AG08470 (cell line): ENCODE measurements around the gene CUL2.

DNA sequence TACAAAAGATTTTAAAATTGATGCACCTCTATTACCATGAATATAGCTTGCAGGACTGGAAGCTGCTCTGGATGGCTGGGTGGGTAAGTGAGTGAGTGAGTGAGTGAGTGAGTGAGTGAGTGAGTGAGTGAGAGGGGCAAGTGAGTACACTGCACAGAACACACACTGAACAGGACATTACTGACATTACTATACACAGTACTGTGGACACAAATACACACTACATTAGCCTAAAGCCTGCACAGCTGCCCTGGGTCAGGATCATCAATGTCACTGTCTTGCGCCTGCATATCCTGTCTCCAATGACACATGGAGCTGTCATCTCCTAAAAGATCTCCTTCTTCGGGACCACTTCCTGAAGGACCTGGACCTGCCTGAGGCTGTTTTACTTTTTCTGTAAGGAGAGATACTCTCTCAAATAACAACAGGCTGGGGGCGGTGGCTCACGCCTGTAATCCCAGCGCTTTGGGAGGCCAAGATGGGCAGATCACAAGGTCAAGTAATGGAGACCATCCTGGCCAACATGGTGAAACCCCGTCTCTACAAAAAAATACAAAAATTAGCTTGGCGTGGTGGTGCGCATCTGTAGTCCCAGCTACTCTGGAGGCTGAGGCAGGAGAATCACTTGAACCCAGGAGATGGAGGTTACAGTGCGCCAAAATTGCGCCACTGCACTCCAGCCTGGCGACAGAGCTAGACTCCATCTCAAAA, 18.2 kb downstream of the ITGB1 start:
- RRBS, result no CpG with 5 or more reads among the region's 11 CpGs

- RRBS, result no CpG with 5 or more reads among the region's 2 CpGs
Observed at GRCh38 chr10:32942334-32943110, 15.5 kb downstream of the ITGB1 start.

GRCh38 chr10:32957819-32957984, 328 bp downstream of the ITGB1 start:
- RRBS, result 2% methylated on average over 8 of the region's 20 CpGs

- RRBS, result no CpG with 5 or more reads among the region's 4 CpGs
Observed at GRCh38 chr10:32972350-32972867, 14.4 kb upstream of the ITGB1 start.

GRCh38 chr10:33032778-33032999, 74.7 kb upstream of the ITGB1 start:
- RRBS, result no CpG with 5 or more reads among the region's 5 CpGs

DNA sequence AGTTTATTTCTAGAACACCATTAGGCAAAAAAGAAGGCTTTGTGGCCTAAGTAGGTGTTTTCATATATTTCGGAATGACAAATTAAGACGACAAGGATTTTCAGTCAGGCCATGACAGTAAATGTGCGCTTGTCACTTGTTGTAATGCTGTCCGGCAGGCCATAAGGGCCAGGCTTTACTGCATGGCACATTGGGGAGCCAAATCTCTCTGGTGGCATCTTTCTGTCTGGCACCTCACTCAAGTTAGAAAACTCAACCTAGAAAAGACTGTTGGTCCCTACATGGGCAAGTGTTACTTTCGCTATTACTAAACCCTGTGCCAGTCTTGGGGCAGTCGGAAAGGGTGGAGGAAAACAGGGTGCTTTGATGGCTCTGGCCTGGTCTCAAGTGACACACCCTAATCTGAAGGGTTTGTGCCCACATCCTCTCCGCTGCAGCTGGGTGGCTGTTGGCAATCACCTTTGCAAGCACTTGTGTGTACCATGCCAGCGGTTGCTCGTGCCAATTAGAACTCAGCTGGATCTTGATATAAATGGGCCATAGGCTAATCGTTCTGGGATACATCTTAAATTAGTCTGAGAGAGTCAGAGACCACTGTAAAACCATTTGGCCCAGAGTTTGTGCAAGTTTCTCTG, 159.7 kb upstream of the ITGB1 start:
- RRBS, result no CpG with 5 or more reads among the region's 10 CpGs

GRCh38 chr10:33136877-33137171, 178.8 kb upstream of the ITGB1 start:
- RRBS, result no CpG with 5 or more reads among the region's 1 CpG

DNA sequence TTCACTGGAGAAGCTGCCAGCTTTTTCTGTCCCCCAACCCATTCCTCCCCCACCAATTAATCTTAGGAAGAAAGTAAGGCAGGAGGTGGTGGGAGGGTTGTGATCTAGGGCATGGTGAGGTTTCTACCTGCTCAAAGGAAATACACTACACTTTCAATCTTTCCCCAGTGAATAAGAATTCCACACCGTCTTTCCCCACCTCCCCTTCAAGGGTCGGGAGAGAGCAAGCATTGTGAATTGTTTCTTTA, 143.3 kb downstream of the NRP1 start:
- RRBS, result no CpG with 5 or more reads among the region's 2 CpGs

DNA sequence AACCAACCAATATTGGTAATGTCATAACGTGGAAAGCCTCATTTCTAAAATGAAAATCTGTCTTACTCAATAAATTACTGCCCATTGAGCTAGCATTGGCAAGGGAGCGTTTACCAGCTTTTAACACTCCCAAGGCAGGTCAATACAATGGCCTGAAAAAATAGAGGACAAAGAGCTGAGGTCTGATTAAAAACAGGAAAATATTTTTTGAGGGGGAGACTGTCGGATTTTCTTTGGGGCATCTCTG, 101.0 kb downstream of the NRP1 start:
- RRBS, result no CpG with 5 or more reads among the region's 3 CpGs

GRCh38 chr10:33335701-33336515, 1.4 kb upstream of the NRP1 start:
- RRBS, result 2% methylated on average over 9 of the region's 56 CpGs

- RRBS, result no CpG with 5 or more reads among the region's 7 CpGs
Observed at GRCh38 chr10:33337633-33337984, 3.1 kb upstream of the NRP1 start.

DNA sequence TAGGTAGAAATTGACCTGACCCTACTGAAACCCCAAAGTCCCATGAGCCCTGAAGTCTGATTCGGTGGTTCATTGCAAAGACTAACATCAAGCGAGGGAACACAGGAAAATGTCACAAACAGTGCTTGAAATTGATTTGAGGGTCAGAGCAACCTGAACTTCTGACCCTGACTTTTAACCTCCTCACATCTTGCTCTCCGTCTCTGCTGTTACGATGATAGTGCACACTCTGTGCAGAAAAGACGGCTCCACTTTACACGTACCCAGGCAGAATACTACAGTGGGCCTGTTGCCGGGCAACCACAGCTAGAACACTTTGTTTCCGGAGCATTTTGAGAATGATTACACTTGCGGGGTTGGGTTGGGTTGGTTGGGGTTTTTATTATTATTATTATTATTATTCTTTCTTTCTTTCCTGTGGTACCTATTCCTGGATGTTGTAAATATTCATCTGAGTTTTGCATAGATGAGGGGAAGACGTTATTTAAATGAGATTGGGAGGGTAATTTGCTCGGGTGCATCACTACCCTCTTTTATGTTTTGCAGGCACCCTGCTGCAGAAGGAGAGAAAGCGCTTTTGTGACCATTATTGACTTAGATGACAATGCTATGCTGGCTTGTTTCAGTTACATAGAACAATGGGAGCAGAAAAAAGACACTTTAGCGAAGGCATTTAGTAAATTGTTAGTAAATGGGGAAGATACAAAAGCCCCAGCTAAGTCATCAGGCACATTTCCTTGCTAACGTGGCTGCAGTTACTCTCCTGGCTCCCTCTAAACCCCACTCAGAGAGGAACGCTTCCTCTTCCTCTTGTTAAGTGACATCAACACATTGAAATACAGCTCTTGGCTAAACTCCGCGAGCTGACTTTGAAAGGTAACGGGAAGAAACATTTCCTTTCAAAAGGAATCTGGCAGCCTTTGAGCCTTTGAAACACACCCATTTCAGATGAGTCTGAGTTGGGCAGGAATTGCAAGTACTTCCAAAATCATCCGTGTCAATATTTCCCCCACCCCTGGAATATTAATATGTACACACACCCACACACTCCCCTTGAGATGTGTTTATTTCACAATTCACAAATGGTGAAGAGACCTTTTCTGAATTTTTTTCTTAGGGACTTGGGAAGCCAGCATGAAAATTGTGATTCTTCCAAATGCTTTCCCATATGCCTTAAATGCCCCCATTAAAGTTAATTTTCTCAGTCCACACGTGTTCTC, 438.4 kb upstream of the NRP1 start:
- RRBS, result no CpG with 5 or more reads among the region's 20 CpGs

GRCh38 chr10:34632809-34633743, 182.0 kb downstream of the PARD3 start:
- RRBS, result no CpG with 5 or more reads among the region's 20 CpGs

GRCh38 chr10:34642362-34643150, 172.5 kb downstream of the PARD3 start:
- RRBS, result no CpG with 5 or more reads among the region's 10 CpGs

GRCh38 chr10:34760346-34760963, 54.6 kb downstream of the PARD3 start:
- RRBS, result no CpG with 5 or more reads among the region's 5 CpGs

- RRBS, result 2% methylated on average over 35 of the region's 64 CpGs
Observed at GRCh38 chr10:35090111-35091015, at the start of gene CUL2. TSS of gene CUL2 (minus strand) at chr10:35090341.

DNA sequence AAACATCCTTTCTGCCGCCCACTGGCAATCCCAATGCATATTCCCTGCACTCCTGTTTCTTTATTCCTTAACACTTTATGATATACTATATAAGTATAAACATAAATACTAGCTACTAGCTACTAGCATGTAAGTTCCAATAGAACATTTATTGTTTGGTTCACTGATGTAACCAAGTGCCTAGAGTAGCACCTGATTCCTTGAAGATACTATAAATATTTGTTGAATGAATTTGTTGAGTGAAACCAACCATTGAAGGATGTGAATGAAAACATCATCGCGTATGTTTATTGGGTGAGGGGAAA, 5.0 kb downstream of the CCNY start:
- RRBS, result no CpG with 5 or more reads among the region's 3 CpGs

DNA sequence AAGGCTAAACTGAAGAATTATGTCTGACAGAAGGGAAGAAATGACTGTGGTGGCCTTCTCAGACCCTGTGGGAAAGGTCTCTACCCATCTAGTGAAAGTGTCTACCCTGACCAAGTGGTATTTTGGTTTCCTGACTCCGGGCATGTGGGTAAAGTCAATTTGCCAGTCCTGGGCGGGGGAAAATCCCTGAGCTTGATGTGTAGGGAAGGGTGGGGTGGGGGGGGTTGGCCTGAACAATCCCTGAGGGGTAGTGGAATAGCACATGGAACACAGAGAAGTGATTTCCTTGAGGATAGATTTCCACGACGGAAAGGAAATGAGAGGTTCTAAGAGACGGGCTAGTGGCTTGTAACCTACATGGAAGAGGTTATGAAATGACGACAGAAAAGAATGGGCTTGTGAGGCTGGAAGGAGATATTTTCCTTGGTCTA, 66.6 kb downstream of the CCNY start:
- RRBS, result no CpG with 5 or more reads among the region's 6 CpGs

GRCh38 chr10:35408485-35409661, 72.6 kb downstream of the CCNY start:
- RRBS, result no CpG with 5 or more reads among the region's 7 CpGs